ENCODE measurements around the genes KLHDC4 and CA5A.

GRCh38 chr16:87403314-87404565 lies 11.6 kb downstream of the MAP1LC3B start:
- PRO-cap, result no peak
- RAMPAGE, long total RNA, result no peak

DNA sequence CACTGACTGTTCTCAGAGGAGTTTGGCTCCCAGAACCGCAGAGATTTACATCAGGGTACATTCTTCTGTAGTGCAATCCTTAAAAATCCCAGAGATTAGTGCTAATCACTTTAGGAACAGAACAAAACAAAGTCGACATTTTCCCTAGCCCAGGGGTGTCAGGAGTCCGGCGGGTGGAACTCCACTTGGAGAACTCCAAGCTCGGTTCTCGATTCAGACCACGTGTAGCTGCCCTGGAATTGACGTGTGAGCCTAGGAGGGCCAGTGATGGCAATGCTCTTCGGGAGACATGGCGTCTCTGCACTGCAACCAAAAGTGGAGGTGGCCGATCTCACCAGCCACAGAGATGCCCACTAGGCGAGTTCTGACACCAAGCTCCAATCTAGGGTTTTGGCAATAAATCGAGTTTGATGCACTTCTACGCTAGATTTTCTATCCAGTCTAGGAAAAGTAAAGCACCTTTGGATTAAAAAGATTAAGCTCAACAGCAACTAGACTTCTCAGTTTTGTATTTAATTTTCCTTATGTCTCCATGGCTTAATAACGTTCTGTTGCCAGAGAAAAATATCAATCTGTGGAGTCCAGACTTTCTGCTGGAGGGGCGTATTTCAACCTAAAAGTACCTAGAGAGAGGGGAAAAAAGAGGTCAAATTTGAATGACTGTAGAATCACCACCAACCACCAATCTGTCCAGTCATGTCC lies 17.7 kb downstream of the MAP1LC3B start:
- PRO-cap, result no peak
- RAMPAGE, long total RNA, result no peak

GRCh38 chr16:87491398-87492061 lies 1.3 kb downstream of the ZCCHC14 start:
- PRO-cap, result no peak
- RAMPAGE, long total RNA, result no peak

GRCh38 chr16:87517197-87518209 lies 24.7 kb upstream of the ZCCHC14 start:
- PRO-cap, result no peak
- RAMPAGE, long total RNA, result no peak

- PRO-cap, result no peak
- RAMPAGE, long total RNA, result no peak
Measured at GRCh38 chr16:87540958-87541993, 48.5 kb upstream of the ZCCHC14 start.

DNA sequence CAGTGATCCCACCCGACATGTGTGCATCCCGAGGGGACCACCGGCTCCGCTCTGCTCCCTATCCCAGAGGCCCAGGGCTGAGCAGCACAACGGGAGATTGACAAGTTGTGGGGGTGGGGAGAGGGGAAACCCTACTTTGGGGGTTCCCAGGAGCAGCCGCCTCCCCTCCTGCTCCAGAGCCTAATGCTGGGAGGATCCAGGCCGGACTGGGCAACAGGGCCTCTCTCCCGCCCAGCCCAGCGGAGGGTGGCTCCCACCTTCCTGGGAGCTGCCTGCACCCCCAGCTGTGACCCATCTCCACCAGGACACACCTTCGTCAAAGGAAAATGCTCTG lies 25.5 kb downstream of the KLHDC4 start:
- PRO-cap, result no peak
- RAMPAGE, long total RNA, result no peak

DNA sequence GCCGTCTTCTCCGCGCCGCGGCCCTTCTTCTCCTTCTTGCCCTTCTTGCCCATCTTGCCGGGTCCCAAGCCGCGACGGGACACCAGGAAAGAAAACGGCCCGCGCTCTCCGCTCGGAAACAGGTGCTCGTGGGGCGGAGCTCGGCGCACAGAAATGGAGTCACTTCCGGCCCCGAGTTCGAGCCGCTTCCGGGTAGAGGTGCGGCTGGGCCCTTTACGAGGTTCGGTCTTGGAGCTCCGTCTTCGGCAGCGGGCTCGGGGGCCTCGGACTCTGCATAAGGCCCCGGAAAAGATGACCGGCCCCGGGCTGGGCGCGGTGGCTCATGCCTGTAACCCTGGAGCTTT lies at the start of gene KLHDC4:
TSS of gene KLHDC4 (minus strand) at position 149 of the 344 bp plus-strand sequence.
- PRO-cap, result bidirectional peak, plus-strand start at position 239 of the sequence, minus-strand start at position 95 of the sequence
- RAMPAGE, long total RNA, result no peak

GRCh38 chr16:87847326-87848024 lies 21.8 kb downstream of the SLC7A5 start:
- PRO-cap, result no peak
- RAMPAGE, long total RNA, result no peak

- PRO-cap, result no peak
- RAMPAGE, long total RNA, result no peak
Measured at GRCh38 chr16:87852692-87853609, 16.4 kb downstream of the SLC7A5 start.

DNA sequence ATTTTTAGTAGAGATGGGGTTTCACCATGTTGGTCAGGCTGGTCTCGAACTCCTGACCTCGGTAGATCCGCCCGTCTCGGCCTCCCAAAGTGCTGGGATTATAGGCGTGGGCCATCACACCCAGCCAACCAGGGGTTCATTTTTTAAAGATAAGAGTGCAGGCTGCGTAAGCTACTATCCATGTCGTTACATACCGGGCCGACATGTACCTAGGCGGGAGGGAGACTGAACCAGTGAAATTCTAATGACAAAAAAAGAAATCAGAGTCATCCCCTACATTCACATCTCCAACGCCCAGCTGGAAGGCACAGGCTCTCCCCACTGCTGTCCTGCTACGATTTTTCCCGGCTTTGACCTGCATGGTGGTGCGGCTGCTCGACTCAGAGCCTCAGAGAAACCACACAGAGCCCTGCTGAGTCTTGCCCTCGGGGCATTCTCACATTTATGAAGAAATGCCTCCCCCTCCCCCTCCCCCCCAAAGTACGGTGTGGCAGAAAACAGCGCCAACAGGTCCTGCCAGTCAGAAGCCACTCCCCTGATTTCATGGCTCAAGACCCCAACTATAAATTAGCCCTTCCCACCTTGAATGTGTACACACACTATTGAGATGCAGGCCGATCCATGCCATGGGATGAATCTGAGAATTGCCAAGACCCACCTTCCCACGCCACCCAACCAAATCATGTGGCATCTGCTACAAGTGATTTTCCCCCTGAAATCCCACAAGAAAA lies 2.0 kb downstream of the SLC7A5 start:
- PRO-cap, result unidirectional peak, plus-strand start at position 593 of the sequence
- RAMPAGE, long total RNA, result no peak

DNA sequence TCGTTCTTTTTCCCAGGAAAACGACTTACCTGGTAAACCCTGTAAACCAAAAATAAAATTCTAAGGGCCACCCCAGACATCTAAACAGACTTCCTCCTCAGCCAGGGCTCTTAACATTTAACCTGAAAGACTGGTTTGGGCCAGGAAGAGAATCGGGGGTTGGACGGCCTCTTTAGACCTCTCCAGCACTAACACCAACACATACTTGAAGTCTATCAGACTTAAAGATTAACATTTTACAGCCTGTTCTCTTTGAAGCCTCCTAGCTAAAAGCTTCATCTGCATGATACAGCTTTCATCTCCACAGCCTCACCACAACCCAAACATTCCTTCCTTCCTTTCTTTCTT lies 3.2 kb upstream of the SLC7A5 start:
- PRO-cap, result no peak
- RAMPAGE, long total RNA, result no peak

DNA sequence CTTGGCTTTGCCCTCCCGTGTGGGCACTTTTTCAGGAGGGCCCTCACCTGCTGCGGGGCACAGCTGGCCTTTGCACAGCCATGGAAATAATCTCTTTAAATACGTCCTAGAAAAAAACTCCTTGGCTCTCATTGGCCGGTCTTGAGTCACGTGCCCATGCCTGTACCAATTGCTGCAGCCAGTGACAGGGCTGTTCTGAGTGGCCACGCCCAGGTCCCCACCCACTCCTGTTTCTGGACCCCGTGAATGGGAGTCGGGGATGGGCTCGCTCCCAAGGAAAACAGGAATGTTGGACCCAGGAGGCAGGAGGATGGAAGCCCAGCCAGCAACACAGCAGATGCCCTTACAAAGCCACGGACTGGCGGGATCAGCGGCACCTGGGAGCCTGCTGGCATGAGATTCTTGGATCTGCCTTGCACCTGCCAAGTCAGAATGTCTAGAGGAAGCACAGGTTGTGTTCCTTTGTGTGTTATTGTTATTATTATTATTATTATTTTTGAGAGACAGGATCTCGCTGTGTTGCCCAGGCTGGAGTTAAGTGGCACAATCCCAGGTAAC lies 14.9 kb downstream of the CA5A start:
- PRO-cap, result no peak
- RAMPAGE, long total RNA, result no peak

DNA sequence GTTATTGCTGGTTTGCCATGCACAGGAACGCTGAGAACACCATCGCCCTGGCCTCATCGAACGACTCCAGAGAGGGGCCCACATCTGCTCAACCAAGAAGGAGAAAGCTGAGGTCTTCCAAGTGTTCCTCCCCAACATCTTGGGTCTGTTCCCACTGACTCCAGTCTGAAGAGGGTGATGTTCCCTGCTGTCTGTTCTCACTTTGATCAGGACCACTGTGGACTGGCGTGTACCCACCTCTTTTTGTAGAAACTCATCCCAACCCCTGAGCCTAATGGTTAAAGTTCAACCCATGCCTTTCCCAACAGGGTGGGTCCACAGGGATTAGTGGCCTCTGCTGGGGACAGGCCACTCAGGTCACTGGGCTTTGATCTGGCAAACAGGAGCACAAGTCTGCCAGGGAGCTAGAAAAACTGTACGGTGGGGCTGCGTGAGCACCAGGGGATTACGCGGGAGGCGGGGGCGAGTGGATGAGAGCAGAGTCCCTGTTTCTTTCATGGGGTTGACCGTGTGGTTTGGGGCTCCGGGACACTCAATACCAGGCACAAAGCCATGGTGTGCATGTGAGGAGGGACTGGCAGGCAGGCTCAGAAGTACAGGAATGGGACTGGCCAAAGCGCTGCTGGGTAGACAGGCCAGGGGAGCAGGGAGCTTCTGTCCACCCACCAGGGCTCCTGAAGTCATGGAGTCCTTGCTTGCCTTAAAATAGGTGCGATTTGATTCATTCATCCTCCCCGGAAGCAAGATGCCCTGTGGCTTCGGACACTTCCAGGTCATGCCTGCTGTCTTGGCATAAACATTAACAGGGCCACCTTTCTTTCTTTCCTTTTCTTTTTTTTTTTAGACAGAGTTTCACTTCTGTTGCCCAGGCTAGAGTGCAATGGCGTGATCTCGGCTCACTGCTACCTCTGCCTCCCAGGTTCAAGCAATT lies at the start of gene CA5A:
TSS of gene CA5A (minus strand) at position 217 of the 931 bp plus-strand sequence.
- PRO-cap, result no peak
- RAMPAGE, long total RNA, result no peak

DNA sequence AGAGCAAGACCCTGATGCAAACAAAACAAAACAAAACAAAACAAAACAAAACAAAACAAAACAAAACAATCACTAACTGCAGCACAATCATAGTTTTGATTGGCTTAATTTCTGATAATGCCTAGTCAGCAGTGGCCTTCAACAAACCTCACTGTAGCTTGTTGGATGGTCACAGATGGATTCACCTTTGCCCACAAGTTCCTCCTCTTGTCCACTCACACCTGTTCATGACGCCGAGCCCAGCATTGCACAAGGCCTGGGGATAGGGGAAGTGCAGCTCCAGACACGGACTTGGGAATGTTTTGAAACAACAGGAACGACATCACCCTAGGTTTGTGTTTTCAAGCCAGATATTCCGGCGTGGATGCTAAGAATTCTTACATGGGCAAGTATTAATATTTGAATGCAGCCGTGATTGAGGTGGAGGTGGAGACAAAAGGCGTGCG lies 2.3 kb upstream of the BANP start:
- PRO-cap, result no peak
- RAMPAGE, long total RNA, result no peak

- PRO-cap, result no peak
- RAMPAGE, long total RNA, result no peak
Measured at GRCh38 chr16:87966176-87966452, 14.9 kb downstream of the BANP start.

DNA sequence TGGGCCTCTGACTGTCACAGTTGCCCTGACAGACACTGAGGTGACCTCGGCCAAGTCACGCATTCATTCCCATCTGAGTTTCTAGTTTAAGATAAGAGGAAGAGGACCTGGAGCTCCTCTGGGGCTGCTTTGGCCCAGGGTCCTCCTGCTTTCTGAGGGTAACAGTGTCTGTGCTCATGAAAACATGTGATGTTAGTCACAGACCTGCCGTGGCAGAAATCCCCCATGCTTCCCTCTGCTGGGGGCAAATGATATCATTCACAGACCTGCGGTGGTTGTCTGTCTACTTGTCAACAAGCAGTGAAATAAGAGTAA lies 35.2 kb downstream of the BANP start:
- PRO-cap, result no peak
- RAMPAGE, long total RNA, result no peak

- PRO-cap, result no peak
- RAMPAGE, long total RNA, result no peak
Measured at GRCh38 chr16:88013727-88014497, 62.7 kb downstream of the BANP start.

DNA sequence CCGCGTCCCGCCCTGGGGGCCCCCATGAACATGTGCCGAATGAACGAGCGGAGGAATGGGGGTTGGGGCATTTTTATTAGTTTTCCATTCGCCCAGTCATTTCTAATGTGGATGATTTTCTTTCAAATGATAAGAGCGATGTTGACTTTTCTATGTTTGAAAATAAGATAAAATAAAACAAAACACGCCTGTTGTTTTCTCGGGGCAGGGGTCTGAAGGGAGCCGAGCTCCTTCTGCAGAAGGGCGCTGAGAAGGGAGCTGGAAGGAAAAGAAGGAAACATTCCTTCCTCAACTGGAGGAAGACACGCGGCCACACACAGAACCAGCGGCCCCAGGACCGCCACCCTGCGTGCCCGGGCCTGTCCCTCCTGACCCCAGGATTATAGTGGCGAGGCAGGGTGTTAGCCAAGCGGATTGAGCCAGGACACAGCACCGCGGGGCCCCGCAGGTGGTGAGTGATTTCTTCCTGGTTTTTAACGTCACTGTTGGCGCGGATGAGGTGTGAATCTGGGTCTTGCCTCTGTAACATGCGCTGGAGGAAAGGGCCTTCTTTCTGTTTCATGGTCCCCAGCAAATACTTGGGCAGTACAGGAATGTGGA lies 158.8 kb upstream of the ZNF469 start:
- PRO-cap, result no peak
- RAMPAGE, long total RNA, result no peak

GRCh38 chr16:88224504-88224818 lies 158.3 kb upstream of the ZNF469 start:
- PRO-cap, result no peak
- RAMPAGE, long total RNA, result no peak

DNA sequence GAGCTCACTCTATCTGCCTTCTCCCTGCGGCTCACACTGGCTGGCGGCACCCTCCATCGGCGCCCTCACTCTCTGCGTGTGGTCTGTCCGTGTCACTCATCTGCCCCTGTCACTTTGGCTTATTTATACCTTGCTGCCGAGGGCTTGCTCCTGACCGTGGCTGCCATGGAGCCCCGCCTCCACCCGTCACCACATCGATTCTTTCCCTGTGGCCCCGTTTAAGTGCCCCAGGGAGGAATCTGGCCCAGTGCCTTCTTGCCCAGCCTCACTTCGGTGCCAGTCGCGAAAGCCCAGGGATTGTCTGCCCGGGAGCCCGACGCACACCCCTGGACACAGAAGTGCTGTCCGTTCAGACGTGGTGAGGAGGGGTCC lies 115.7 kb upstream of the ZNF469 start:
- PRO-cap, result no peak
- RAMPAGE, long total RNA, result no peak

Data from Karpas-422 (cell line).